ENCODE results near the gene IFITM10.

- PRO-cap, result no peak
- RAMPAGE, long total RNA, result no peak
These were observed 7.3 kb downstream of the DUSP8 start for GRCh38 chr11:1564351-1565490.

GRCh38 chr11:1573355-1573936 is 1.4 kb upstream of the DUSP8 start:
- PRO-cap, result no peak
- RAMPAGE, long total RNA, result no peak

- PRO-cap, result no peak
- RAMPAGE, long total RNA, result no peak
These were observed 166 bp downstream of the KRTAP5-3 start for GRCh38 chr11:1608197-1608396.

GRCh38 chr11:1628675-1629339 is 768 bp upstream of the KRTAP5-5 start:
- PRO-cap, result no peak
- RAMPAGE, long total RNA, result no peak

GRCh38 chr11:1685738-1686074 is 11.3 kb upstream of the KRTAP5-6 start:
- PRO-cap, result no peak
- RAMPAGE, long total RNA, result no peak

DNA sequence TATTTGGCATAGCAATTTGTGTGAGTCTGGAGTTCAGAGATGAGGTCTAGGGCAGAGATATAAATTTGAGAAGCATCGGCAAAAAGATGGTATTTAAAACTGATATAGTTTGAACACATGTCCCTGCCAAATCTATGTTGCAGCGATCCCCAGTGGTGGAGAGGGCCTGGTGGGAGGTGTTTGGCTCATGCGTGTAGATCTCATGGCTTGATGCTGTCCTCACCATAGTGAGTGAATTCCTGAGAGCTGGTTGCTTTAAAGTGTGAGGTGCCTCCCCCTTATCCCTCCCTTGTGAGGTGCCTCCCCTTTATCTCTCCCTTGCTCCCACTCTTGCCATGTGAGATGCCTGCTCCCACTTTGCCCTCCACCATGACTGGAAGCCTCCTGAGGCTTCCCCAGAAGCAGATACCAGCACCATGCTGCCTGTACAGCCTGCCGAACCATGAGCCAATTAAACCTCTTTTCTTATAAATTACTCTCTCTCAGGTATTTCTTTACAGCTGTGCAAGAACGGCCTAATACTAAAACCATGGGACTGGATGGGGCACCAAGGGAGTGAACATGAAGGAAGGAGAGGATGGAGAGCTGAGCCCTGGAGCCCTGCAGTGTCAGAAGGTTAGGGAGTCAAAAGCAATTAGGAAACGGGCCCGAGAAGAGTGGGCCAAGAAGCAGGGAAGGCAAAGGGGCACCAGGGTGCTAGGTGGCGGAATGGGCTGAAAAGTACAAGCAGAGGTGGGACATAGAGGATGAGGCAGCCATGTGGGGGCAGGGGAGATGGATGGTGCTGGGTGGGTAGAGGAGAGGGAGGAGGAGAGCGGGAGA is 9.5 kb downstream of the IFITM10 start:
- PRO-cap, result no peak
- RAMPAGE, long total RNA, result no peak

- PRO-cap, result no peak
- RAMPAGE, long total RNA, result no peak
These were observed at the start of gene IFITM10 for GRCh38 chr11:1750388-1751245. Gene IFITM10 (minus strand): TSS chr11:1750595.

- PRO-cap, result no peak
- RAMPAGE, long total RNA, result no peak
These were observed 3.0 kb downstream of the CTSD start for GRCh38 chr11:1760161-1761631.

GRCh38 chr11:1764290-1764851 is 644 bp upstream of the CTSD start:
- PRO-cap, result no peak
- RAMPAGE, long total RNA, result no peak

GRCh38 chr11:1780904-1781610 is 17.3 kb upstream of the CTSD start:
- PRO-cap, result no peak
- RAMPAGE, long total RNA, result no peak

GRCh38 chr11:1842444-1843093 is 3.8 kb downstream of the TNNI2 start:
- PRO-cap, result no peak
- RAMPAGE, long total RNA, result no peak

- PRO-cap, result no peak
- RAMPAGE, long total RNA, result no peak
These were observed 1.0 kb downstream of the LSP1 start for GRCh38 chr11:1853571-1854614.

- PRO-cap, result no peak
- RAMPAGE, long total RNA, result no peak
These were observed 2.0 kb downstream of the LSP1 start for GRCh38 chr11:1854615-1855649.

- PRO-cap, result no peak
- RAMPAGE, long total RNA, result no peak
These were observed 14.3 kb downstream of the LSP1 start for GRCh38 chr11:1866818-1868030.

GRCh38 chr11:1870175-1870975 is 17.5 kb downstream of the LSP1 start:
- PRO-cap, result no peak
- RAMPAGE, long total RNA, result no peak

- PRO-cap, result no peak
- RAMPAGE, long total RNA, result no peak
These were observed 1.3 kb downstream of the TNNT3 start for GRCh38 chr11:1920323-1921622.

GRCh38 chr11:1927492-1927985 is 8.0 kb downstream of the TNNT3 start:
- PRO-cap, result no peak
- RAMPAGE, long total RNA, result no peak

DNA sequence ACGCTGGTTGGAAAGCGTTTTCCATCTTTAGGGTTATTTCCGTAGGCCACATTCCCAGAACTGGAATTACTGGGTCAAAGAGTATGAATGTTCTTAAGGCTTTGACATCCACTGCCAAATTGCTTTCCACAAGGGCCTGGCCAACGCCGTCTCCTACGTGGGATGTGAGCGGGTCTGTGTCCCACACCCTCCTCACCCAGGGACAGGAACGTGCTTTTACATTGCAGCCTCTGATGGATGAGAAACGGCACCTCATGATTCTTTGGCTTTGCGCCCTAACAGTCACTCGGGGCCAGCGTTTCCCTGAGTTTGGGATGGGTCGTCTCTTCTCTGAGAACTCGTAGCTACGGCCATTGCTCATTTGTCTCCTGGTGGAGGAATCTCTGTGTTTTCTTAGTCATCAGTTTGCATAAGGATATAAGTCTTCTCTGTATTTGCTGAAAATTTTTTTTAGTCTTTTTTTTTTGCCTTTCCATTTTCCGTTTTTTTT is 11.8 kb downstream of the TNNT3 start:
- PRO-cap, result no peak
- RAMPAGE, long total RNA, result no peak

DNA sequence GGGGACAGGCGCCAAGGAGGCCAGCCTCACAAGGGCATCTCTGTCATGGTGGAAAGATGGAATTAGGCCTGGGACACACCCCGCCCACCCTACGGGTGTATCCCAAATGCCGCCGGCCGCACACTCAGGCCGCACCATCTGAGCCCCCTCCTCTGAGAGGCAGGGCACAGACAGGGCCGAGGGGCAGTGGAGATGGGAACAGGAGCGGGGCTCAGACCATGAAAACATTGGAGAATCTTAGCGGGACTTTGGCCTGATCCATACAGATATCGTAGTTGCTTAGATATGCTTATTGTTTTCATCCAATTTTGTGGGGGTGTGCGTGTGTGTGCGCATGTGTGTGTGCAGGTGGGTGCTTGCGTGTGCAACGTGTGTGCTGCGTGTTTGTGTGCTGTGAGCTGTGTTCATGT is 8.1 kb downstream of the IGF2 start:
- PRO-cap, result no peak
- RAMPAGE, long total RNA, result no peak

- PRO-cap, result no peak
- RAMPAGE, long total RNA, result no peak
These were observed 820 bp downstream of the IGF2 start for GRCh38 chr11:2138077-2139061.

Data from OCI-LY7 (cell line).